Neural cell (in vitro differentiated cells): ENCODE results near the genes MCTS1, CT47A1, GLUD2, SH2D1A, SASH3, BCORL1 and ENOX2.

- RAMPAGE, long total RNA = no peak
Measured at GRCh38 chrX:120549755-120550328, 10.9 kb downstream of the CUL4B start.

DNA sequence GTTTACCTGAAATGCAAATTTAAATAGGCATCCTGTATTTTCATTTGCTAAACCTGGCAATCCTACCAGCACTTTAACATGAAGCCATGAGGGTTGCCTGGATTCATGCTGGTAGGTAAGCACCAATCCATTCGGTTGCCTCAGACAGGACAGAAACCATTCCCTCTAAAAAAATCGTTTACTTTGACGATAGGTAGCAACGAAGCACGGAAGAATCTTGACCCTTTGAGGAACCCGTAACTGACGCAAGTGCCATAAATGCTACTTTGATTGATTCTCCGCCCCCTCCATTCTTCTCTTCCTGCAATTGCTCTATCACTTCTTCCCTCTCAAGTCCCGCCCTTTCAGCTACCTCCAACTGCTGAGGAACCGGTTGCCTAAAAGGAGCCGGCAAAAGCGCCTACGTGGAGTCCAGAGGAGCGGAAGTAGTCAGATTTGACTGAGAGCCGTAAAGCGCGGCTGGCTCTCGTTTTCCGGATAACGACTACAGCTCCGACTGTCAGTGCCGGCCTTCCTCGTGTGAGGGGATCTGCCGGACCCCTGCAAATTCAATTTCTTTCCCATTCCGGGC is at the start of gene MCTS1:
Gene MCTS1, plus strand, starts transcription at position 469 of the 571 bp plus-strand sequence.
- RAMPAGE, long total RNA = start-site peak on the plus strand centred at position 463 of the sequence, 112 bp wide, 569 and 340 reads in 2 replicates

DNA sequence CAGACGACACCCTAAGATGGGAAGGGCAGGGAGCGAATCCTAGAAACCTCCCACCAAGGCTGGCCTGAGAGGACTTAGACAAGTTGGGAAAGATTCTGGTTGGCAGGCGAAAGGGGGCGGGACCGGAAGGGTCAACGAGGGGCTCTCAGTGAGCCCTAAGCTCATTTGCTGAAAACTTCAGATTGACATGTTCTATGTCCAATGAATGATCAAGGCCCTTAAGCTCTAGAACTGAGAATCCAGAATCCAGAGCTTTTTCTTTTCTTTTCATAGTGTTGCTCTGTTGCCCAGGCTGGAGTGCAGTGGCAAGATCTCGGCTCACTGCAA is at the start of gene CT47A1:
Gene CT47A1, minus strand, starts transcription at position 76 of the 327 bp plus-strand sequence.
- RAMPAGE, long total RNA = no peak

GRCh38 chrX:121047320-121047811 is at the start of gene GLUD2:
Gene GLUD2, plus strand, starts transcription at chrX:121047610.
- RAMPAGE, long total RNA = no peak

GRCh38 chrX:123482327-123482978 is 250.4 kb downstream of the THOC2 start:
- RAMPAGE, long total RNA = no peak

DNA sequence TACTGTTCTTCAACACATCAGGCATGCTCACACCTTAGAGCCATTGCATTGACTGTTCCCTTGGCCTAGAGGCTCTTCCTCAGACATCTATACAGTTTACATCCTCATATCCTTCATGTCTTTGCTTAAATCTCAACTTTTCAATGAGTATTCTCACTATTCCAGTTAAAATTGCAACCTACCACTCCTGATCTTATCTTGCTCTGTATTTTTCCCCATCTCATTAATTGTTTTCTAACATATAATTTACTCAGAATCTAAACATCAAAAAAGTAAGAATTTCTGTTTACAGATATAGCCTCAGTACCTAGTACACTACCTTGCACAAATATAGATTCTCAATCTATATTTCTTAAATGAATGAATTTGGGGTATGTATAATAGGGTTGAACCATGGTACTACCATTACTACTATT is 50.4 kb downstream of the THOC2 start:
- RAMPAGE, long total RNA = no peak

- RAMPAGE, long total RNA = no peak
Measured at GRCh38 chrX:124346139-124346865, at the start of gene SH2D1A. Gene SH2D1A, plus strand, starts transcription at chrX:124346563.

DNA sequence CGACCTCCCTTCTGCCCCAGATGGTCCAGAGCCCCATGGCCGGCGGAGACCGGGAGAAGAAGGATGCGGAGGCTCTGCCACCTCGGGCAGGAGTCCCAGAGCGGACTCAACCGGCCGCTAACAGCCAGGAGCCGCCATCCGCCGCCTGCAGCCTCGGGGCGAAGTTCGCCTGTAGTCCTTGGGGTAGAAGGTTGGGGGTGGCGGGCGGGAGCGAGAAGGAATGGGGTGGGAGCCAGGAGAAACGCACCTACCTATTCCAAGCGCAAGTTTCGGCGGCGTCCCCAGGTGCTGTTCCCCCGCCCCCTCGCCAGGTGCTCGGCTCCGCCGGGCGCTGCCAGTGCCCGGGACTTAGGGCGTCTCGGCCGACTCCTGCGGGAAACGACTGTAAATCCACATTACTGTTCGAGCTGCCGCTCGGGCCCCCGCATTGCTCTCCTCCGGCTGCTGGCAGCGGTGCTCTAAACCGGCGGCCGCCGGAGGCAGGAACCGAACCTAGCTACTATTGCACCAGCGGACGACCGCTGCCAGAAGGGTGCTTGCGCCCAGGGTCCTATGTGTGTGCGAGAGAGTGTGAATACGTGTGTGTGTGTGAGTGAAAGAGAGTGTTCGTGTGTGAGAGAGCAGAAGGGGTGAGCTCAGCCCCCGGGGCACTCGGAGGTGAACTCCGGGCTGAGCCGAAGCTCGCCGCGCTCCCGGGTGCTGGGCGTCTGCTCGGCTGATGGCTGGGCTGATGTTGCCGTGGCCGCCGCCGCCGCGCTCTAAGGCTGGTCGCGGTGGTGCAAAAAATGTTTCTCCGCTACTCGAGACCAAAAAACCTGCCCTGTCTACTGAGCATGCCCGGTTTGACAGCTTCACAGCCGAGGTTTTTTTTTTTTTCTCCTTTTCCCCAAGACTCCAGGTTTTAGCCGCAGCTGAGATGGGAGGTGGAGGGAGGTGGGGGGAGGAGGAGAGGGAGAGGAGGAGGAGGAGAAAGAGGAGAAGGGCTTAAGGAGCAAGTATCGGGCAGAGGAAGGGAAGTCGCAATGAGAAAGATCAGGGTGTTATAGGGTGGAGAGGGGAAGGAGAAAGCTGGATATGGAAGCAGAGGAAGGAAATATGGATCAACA is 115.8 kb upstream of the TEX13C start:
- RAMPAGE, long total RNA = no peak

DNA sequence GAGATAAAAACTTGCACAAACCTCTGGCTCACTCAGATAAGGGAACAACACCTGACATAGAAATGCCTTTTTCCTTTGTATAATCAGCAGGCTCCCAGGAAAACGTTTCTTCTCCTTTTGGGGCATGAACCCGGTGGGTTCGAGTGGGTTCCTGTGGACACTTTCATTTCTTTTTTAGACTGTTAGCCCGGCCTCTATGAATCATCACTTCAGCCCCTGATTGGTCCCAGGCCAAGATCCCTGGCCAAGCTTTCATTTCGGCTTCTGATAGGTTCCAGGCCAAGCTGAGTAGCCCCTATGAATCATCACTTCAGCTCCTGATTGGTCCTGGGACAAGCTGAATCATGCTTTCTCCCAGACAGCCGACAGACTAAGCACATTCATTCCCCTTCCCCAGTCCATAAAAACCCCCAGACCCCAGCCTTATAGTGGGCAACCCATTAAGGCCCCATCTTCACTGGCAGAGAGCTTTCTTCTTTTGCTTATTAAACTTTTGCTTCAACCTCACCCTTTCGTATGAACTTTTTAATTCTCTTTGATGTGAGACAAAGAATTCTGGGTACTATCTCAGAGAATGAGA is 407.9 kb downstream of the DCAF12L2 start:
- RAMPAGE, long total RNA = no peak

- RAMPAGE, long total RNA = no peak
Measured at GRCh38 chrX:129522637-129523196, 573 bp downstream of the SMARCA1 start.

GRCh38 chrX:129572501-129572991 is 32.5 kb downstream of the OCRL start:
- RAMPAGE, long total RNA = no peak

DNA sequence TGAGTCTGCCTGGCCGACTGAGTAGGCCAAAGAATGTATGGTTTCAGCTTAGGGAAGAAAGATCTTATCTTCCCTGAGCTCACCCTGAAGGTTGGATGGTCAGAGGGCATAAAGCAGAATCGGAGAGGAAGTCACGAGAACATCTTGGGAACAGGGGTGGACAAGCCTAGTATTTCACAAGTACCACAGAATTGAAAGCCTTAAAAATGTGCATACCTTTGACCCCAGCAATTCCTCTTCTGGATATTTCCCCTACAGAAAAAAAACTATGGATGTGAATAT is 2.0 kb upstream of the SASH3 start:
- RAMPAGE, long total RNA = no peak

GRCh38 chrX:129779562-129780267 is at the start of gene SASH3:
Gene SASH3, plus strand, starts transcription at chrX:129779949.
- RAMPAGE, long total RNA = no peak

DNA sequence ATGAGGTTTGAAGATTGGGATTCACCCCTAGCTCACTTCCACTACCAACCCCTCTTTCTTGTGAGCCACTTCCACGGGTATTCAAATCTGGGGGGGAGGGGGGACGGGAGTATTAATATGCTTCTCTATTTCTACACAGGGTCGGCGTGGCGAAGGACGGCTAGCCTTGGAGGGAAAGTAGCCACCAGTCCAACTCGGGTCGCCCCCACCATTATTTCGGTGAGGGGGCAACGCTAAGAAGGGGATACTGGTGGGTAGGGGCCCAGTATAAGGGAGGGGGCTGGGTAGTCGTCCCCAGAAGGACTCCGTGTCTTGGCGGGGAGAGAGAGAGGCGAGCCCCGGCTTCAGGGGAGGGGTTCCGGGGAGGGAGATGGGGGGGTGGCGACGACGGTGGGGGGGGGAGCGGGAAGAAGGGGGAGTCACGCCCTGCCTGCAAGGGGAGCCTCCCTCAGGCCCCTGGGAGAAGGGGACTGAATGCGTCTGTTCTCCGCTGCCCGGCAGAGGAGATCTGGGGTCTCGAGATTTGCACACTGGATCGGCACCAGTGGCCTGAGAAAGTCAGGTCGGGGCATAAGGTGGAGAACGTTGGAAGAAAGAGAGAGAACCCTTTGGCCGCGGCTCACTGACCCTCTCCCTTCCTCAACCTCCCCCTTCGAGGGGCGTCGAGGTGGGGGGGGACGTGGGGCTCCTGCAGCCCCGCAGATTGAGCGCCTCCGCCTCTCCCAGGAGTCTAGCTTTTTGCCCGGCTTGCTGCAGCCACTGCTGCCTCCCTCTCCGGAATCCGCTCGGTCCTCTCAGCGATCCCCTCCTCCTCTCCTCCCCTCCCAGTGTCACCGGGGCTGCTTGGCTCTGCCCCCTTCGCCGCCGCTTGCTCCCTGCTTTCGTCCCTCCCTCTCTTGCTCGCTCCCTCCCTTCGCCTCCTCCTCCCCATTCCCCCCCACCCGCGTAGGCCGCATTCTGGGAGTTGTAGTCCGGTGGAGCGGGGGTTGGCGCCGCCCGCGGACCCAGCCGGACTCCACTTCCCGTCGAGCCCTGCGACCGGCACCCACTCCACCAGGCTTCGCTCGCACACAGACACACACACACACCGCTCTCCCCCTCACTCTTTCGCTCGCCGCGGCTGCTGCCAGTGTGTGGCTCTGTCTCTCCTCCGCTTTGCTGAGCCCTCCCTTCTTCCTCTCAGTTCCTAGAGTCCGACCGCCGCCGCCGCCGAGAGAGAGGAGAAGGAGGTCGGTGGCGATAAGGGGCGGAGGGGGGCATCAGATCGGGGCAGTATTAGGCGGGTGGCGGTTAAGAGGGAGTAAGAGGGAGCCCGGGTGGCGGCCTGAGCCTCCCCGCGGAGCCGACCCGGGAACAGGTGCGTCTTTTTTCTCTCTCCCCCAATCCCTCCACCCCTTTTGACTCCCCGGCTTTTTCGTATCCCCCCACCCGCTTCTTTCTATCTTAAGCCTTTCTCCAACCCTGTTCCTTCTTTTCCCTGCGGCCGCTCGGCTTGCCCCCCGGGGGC is at the start of gene BCORL1:
Gene BCORL1, plus strand, starts transcription at position 1,102 of the 1,507 bp plus-strand sequence.
- RAMPAGE, long total RNA = start-site peak on the plus strand centred at position 1,097 of the sequence, 113 bp wide, 77 and 96 reads in 2 replicates

- RAMPAGE, long total RNA = no peak
Measured at GRCh38 chrX:130085515-130086362, 24.6 kb downstream of the ELF4 start.

- RAMPAGE, long total RNA = no peak
Measured at GRCh38 chrX:130097523-130098232, 12.6 kb downstream of the ELF4 start.

DNA sequence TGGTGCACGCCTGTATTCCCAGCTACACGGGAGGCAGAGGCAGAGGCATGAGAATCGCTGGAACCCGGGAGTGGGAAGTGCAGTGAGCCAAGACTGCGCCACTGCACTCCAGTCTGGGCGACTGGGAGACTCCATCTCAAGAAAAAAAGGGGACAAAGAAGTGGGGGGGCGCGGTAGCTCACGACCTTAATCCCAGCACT is 12.3 kb downstream of the ZNF280C start:
- RAMPAGE, long total RNA = no peak

DNA sequence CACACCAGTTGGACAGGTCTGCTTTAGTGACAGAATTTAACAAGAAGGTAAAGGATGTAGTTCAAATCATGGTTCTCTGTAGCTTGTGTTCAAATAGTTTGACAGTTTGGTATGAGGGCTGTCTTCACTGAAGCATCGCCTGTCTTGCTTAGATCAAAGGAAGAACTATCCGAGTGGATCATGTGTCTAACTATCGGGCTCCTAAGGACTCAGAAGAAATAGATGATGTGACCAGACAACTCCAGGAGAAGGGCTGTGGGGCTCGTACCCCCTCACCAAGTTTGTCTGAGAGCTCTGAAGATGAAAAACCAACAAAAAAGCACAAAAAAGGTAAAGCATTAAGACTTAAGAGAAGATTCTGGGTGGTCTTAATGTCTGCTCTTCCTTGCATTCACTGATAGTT is 9.4 kb downstream of the RBMX2 start:
- RAMPAGE, long total RNA = no peak

DNA sequence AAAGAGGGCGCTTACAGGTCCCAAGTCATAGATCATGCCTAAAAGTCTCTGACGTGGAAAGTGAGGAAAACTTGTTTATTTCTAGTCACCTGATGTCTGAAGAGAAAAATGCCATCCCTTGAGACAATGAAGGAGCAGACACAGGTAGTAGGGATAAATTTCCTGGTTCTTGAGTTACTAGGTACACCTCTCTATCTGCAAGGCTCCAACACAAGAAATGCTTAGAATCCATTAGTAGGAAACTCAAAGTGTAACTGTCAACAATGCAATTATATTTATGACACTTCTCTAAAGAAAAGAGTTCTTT is 233.4 kb downstream of the ENOX2 start:
- RAMPAGE, long total RNA = no peak

- RAMPAGE, long total RNA = no peak
Measured at GRCh38 chrX:130902358-130903686, at the start of gene ENOX2. Gene ENOX2, minus strand, starts transcription at chrX:130903209.